Endothelial cell (in vitro differentiated cells): ENCODE measurements around a stretch of chr2.

DNA sequence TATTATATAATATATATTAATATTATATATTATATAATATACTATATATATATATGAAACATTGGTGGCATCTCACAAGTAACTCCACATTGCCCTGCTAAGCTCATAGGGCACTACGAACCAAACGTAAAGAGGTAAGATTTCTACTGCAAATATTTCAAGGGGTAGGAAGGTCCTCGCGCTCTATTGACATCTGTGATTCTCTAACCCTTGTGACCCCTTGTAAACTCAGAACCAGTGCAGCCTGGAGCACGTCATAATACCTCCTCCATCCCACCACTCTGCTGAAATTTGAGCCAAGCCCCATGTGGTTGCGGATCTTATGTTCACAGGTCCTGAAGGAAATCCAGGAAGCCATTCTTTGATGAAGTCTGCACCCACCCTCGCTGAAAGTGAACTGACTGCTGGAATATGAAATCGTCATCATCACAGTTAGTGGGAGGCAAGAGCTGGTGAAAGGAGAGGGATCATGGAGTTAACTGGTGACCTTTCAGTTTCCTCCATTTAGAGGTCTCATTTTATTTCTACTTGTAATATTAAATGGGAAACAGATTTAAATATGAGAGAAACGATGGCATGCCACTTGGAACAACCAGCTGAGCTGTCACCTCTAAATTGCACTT is 21.7 kb downstream of the ZEB2 start:
- PRO-cap = no peak

DNA sequence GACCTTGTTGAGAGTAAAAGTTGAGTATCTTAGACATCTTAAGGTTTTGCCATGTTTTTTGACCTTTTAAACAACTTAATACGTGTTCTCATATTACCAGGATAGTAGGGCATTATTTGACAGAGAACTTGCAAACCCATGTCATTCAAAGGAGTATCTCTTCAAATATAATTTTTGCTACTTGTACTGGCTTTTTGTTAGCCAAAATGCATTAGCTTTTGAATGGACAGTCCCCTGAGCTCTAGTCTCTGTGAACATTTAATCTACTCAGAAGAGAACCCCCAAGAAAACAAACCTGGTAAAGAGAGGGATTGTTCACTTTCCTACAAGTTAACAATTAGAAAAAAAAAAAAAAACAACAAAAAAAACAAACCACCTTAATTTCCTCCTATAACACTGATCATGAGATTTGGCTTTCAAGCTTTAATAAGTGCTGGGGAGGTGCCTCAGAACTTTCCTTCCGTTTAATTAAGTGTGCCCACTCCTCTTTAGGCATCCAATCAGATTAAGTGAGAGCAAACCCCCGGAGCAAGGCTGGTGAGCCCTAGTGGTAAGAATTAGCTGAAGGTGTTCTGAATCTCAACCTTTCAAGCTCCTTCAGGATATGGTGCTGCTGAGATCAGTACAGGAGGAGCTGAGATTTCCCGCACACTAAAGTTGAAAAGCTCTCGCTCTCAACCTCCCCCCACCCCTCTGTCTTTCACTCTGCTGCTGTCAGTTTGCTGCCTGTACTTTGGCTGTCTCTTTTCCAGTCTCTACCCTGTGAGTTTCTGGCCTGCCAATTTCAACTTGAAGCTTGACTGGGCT is 16.0 kb downstream of the ZEB2 start:
- PRO-cap = no peak

- PRO-cap = no peak
Observed at GRCh38 chr2:144507275-144508109, 12.4 kb downstream of the ZEB2 start.

- PRO-cap = no peak
Observed at GRCh38 chr2:144509019-144509576, 10.8 kb downstream of the ZEB2 start.

DNA sequence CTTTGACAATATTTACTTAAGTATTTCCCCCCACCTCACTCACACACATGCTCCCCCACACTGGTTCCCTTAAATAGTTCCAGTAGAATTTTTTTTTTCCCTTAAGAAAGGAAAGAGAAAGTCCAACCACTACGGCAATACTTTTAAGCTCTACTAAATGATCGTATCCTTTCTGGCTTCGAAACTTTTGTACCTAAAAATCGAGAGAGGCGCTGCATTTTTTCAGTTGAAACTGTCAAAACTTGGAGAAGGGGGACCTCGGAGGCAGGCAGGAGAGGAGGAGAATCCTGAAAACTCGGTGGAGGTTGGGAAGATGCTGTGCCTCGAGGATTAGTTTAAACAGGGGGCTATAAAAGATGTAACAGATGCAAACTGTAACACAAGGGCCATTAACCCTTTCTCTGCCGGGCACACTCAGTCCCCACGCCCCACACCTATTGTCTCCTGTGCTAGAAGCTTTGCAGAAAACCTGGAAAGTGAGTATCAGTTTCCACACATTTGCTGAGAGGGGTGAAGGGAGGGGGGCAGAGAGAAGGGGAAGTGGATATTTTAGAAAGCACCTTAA is 1.7 kb downstream of the ZEB2 start:
- PRO-cap = no peak

DNA sequence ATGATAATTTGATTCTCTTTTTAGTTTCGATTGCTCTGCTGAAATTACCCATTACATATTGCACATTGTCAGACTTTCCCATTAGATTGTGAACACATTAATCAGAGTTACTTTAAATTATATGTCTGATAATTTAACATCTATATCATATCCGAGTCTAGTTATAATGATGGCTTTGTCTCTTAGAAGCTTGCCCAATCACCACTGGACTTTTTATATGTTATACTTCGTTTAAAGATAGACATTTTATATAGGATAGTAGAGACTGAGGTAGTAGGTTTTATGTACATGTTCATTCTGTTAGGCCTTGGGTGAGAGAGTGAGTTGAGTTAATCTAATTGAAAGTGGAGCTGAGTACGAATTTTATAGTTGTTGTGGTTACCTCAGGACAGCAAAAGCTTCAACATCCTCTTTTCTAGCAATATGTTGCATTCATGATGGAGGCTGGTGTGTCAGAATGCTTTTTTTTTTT is 895.9 kb upstream of the ZEB2 start:
- PRO-cap = no peak

- PRO-cap = no peak
Observed at GRCh38 chr2:146857753-146858163, 987.1 kb upstream of the ACVR2A start.

- PRO-cap = no peak
Observed at GRCh38 chr2:147711041-147711531, 133.7 kb upstream of the ACVR2A start.

GRCh38 chr2:147896015-147896596 is 51.3 kb downstream of the ACVR2A start:
- PRO-cap = no peak

DNA sequence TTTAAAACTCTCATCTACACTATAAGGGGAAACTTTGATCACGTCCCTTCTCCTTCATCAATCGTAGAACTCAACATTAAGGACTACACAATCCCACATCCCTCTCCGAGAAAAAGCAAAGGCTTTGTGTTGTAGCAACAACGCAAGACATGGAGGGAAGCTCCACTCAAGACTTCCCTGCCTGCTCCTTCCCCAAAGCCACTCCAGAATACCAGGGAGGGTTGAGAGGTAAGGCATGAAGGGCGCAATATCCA is 653 bp downstream of the ORC4 start:
- PRO-cap = bidirectional peak, plus-strand start at position 206 of the sequence, minus-strand start at position 210 of the sequence

GRCh38 chr2:148020211-148020553 is 355 bp downstream of the ORC4 start:
- PRO-cap = no peak

DNA sequence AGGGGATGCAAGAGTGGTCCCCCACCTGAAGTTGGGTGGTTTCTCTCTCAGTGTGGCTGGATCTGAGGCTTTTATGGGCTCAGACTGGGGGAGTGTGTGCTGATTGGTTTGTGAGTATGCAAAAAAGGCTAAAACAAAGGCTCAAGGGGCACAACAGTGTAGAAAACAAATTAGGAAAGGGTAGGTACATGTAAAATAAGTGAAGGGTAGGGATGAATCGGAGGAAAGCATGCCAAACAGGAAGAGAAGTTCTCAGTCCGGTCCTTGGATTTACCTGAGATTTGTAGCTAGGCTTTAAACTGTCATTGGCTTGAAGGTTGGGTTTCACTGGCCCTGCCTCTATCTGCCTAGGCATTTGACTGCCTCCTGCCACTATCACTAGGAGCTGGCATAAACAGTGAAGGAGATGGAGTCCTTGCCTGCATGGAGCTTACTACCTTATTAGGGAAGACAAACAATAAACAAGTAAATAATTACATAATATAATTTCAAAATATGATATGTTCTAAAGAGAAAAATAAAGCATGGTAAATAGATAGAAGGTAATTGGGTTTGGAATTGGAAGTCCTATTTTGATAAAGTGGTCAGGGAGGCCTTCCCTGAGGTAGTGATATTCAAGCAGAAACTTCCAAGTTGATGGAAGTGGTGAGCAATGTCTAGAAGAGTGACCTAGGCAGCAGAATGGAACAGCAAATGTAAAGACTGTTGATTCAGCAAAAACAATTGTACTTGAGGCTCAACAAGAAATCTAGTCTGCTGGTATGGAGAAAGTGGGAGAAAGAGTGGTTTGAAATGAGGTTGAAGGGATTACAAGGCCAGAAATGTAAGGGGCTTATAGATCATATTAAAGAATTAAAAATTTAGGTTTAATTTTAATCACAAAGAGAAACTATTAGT is 181.1 kb downstream of the MBD5 start:
- PRO-cap = no peak

DNA sequence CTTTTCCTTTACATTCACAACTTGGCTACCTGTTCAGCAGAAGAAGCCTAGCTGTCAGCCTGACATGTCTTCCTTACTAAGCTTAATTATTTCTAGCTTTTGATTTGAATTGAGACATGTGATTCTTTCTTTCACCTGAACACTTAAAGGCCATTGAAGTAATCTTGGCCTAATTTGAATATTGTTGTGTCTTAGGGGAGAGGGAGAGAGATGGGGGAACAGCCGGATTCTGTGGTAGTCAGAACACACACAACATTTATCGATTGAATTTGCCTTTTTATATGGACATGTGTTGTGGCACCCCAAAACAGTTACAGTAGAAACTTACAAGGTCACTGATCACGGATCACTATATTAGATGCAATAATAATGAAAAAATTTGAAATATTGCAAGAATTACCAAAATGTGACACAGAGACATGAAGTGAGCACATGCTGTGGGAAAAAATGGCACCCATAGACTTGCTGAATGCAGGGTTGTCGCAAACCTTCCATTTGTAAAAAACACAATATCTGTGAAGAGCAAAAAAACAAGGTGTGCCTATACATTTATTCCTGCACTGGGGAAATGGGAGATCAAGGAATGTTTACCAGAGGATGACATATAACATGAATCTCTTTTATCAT is 240.9 kb downstream of the MBD5 start:
- PRO-cap = no peak

GRCh38 chr2:148653415-148653793 is 8.9 kb downstream of the EPC2 start:
- PRO-cap = no peak

GRCh38 chr2:148705933-148706756 is 61.6 kb downstream of the EPC2 start:
- PRO-cap = no peak

- PRO-cap = no peak
Observed at GRCh38 chr2:148815120-148815319, 60.0 kb upstream of the KIF5C start.

DNA sequence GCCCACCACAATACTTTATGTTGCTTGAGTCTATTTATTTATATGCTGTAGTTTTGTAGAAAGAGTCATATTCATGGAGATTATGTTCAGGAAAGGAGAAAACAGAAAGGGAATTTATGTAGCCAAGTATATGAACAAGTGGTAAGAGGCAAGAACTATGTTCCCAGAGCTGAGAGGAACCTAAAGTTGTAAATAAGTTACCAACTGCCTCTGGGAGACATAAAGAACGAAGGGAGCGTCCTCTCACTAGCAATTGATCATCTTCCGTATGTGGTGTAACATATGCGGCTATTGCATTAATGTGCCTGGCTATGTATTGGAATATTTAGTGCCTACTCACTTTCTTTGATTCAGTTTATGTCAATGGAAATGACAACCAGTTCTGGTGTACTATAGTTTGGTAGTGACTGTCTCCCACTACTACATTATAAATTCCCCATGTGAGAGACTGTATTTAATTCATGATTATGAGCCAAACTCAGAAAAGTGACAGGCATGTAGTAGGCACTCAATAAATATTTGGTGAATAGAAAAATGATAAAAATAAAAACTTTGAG is 21.3 kb downstream of the RND3 start:
- PRO-cap = no peak

GRCh38 chr2:151275351-151275911 is 13.8 kb upstream of the RBM43 start:
- PRO-cap = no peak

DNA sequence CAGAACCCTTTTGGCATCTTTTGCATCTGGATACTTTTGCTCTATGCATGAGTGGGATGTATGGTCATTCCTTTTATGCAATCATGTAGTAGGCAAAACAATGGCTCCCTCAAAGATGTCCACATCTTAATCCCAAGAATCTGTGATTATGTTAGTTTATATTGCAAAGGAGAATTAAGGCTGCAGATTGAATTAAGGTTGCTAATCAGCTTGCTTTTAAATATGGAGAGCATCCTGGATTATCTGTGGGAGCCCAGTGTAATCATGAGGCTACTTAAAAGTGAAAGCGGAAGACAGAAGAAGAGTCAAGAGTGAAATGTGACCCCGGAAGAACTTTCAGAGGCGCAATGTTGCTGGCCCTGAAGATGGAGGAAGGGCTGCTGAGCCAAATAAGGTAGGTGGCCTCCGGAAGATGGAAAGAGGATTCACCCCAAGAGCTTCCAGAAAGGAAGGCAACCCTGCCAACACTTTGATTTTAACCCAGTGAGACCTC is 1.4 kb downstream of the NMI start:
- PRO-cap = no peak

- PRO-cap = no peak
Observed at GRCh38 chr2:151420955-151421350, 11.3 kb downstream of the RIF1 start.